Zone of skin (tissue), 1 donor: ENCODE results near the gene ERVW-1.

- RRBS, result no CpG with 5 or more reads among the region's 17 CpGs
Measured at GRCh38 chr7:90597076-90597839, 1.1 kb downstream of the CDK14 start.

GRCh38 chr7:90647943-90648450 lies 51.9 kb downstream of the CDK14 start:
- RRBS, result no CpG with 5 or more reads among the region's 2 CpGs

DNA sequence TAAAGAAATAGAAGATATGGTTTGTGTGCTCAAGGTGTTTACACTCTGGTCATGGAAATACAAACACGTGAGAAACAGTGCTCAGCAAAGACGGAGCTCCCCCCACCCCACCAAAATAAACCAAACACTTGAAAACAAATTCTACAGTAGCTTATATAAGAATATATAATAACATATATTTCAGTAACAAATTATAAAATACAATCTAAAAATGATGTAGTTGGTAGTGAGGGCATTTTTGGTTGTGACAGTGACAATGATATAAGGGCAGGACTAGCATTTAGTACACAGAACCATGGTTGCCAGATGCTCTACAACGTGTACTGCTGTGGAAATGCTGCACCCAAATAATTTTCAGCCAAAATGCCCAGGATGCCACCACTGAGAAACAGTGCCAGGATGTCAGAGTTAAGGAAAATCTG lies 121.7 kb downstream of the CDK14 start:
- RRBS, result no CpG with 5 or more reads among the region's 3 CpGs

DNA sequence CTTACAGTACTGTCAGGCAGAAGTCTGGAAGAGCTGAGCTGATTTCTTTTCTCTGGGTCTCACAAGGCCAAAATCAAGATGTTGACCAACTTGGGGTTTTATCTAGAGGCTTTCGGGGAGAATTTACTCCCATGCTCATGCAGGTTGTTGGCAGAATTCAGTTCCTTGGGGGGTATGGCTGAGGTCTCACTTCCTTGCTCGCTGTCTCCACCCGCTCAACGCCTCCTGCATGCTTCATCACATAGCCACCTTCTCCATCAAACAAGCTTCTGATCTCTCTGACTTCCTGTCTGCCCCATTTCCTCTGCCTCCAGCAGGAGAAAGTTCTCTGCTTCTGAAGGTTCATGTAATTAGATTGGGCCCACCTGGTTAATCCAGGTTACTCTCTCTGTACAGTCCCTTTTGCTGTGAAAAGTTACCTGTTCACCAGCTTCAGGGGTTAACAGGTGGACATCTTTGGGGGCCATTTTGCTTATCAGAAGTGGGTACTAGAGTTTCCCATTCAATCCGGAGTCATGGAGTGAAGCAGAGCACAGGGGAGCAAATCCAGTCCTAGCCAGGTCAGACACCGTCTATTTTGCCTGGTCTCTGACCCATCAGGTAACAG lies 179.0 kb upstream of the FZD1 start:
- RRBS, result no CpG with 5 or more reads among the region's 6 CpGs

GRCh38 chr7:91941705-91941850 lies 916 bp downstream of the AKAP9 start:
- RRBS, result no CpG with 5 or more reads among the region's 2 CpGs

- RRBS, result no CpG with 5 or more reads among the region's 6 CpGs
Measured at GRCh38 chr7:92000648-92001561, 60.2 kb downstream of the AKAP9 start.

GRCh38 chr7:92226382-92227037 lies 19.2 kb downstream of the KRIT1 start:
- RRBS, result no CpG with 5 or more reads among the region's 4 CpGs

- RRBS, result no CpG with 5 or more reads among the region's 5 CpGs
Measured at GRCh38 chr7:92477893-92478180, at the start of gene ERVW-1. Gene ERVW-1, minus strand, starts transcription at chr7:92477946.

DNA sequence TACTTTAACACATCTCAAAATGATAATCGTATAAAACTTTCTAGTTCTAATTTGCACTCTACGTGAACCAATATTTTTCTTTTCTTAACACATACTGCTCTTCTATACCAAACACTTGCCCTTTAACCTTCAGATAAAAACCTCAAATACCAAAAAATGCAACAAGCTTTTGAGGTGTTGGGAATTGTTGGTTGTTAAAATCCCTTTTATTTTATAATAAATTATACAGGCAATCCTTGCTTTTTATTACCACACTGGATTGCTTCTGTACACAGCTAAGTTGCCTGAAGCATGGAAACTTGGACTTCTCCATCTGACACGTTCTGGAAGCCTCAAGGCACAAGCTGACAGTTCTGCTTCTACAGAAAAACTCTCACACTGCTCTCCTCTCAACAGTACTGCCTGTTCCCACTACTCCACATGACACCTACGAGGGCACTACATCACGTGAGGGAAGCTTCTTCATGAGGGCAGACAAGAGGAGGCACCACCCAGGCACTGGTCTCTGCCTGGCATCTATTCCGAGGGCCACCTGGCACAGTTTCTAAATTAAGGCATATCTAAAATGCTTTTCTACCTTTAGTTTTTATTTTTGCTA lies 16.7 kb upstream of the FAM133B start:
- RRBS, result no CpG with 5 or more reads among the region's 6 CpGs

GRCh38 chr7:92641667-92642376 lies 51.6 kb upstream of the FAM133B start:
- RRBS, result no CpG with 5 or more reads among the region's 4 CpGs

- RRBS, result no CpG with 5 or more reads among the region's 3 CpGs
Measured at GRCh38 chr7:92765642-92766040, 70.7 kb downstream of the CDK6 start.

- RRBS, result no CpG with 5 or more reads among the region's 11 CpGs
Measured at GRCh38 chr7:92831977-92832778, 4.2 kb downstream of the CDK6 start.

DNA sequence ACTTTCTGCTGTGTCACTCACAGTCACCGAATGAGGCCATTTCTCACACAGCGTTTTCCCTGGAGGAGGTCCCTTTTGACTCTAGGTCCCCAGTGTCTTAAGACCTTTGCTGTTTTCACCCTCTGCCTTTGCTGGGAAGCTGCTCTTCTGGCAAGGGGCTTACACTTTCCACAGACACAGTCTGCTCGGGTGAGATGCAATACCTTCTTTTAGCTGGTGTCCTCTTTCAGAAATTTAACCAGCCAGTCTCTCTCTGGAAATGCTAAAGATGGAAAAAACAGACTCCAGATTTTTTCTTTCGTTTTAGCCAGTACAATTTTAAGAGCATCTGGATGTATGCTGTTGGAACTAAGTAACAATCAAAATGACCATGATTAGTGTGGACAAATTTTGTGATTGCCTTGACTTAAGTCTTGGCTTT lies 1.3 kb downstream of the SAMD9L start:
- RRBS, result no CpG with 5 or more reads among the region's 4 CpGs

- RRBS, result no CpG with 5 or more reads among the region's 1 CpG
Measured at GRCh38 chr7:94197269-94197752, 193.2 kb upstream of the BET1 start.

GRCh38 chr7:94297131-94297954 lies 97.4 kb upstream of the COL1A2 start:
- RRBS, result no CpG with 5 or more reads among the region's 10 CpGs

DNA sequence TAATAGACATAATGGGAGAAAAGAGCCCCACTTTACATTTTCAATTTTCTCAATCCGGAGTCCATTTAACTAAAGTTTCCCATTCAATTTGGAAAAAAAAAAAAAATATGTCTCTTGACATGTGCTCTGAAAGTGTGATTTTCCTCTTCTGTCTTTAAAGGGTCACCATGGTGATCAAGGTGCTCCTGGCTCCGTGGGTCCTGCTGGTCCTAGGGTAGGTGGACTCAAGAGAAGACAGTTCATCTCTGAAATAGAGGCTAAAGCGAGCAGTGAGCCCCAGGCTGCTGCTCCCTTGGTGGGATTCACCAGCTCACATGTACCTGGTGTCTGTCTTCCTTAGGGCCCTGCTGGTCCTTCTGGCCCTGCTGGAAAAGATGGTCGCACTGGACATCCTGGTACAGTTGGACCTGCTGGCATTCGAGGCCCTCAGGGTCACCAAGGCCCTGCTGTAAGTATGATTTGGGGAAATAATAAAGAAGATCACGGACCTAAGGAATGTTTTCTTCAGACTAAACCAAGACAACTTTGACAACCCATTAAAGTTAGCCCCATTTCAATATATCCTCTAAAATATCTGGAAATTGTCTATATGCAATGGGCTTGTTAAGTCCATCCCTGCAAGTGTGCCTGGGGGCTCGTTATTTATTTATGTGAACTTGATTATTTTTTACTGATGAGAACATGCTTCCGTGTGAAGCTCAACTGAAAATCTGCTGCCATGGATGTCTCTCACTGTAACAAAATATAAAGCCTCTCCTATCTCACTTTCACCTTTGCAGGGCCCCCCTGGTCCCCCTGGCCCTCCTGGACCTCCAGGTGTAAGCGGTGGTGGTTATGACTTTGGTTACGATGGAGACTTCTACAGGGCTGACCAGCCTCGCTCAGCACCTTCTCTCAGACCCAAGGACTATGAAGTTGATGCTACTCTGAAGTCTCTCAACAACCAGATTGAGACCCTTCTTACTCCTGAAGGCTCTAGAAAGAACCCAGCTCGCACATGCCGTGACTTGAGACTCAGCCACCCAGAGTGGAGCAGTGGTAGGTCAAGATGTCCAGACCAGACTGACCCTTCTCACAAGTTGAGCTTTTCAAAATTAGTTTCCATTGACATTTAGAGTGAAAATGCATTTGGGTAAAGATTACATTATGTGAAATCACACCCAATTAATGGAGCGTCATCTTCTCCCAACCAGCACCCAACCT lies 32.6 kb downstream of the COL1A2 start:
- RRBS, result no CpG with 5 or more reads among the region's 14 CpGs

GRCh38 chr7:94428220-94428591 lies 33.5 kb downstream of the COL1A2 start:
- RRBS, result no CpG with 5 or more reads among the region's 3 CpGs

GRCh38 chr7:94430062-94430891 lies 35.6 kb downstream of the COL1A2 start:
- RRBS, result no CpG with 5 or more reads among the region's 3 CpGs

GRCh38 chr7:94511781-94512337 lies 2.2 kb downstream of the CASD1 start:
- RRBS, result no CpG with 5 or more reads among the region's 3 CpGs